Glomerular endothelial cell (primary cell): ENCODE data around the gene MKNK2.

- RAMPAGE, long total RNA = no peak
Measured at GRCh38 chr19:1883052-1883688, 2.1 kb downstream of the ABHD17A start.

DNA sequence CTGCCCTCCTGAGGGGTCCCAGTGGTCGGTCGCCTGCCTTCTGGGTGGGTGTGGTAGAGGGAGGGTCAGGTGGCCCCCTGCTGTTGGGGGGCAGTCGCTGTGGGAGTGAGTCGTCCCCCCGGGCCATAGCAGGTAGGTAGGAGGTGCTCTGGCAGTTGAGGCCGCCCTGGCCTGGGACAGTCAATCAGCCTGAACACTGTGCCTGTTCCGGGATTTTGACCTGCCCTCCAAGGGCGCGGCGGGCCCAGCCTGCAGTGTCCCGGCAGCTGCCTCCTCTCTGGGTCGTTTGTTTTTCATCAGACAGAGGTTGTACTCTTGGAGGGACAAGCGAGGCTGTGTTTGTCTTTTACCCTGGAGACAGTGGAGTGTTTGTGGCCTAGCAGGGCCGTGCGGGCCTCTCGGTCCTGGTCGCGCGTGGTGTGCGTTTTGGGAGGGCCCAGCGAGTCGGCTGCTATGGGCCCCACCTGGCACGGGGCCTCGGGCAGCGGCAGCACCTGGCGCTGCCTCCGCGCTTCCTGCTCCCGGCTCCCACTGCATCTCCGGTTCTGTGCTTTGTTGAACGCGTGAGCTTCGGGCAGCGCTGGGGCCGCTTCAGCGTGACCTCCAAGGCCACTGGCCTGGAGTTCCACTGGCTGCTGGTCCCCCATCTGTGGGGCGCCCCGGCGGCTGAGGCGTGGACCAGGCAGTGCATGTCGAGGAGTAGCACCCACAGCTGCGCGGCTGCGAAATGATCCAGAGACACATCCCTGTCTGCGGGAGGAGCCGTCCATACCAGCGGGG, 2.7 kb downstream of the ADAT3 start:
- RAMPAGE, long total RNA = no peak

- RAMPAGE, long total RNA = no peak
Measured at GRCh38 chr19:1942325-1942950, 1.5 kb downstream of the CSNK1G2 start.

DNA sequence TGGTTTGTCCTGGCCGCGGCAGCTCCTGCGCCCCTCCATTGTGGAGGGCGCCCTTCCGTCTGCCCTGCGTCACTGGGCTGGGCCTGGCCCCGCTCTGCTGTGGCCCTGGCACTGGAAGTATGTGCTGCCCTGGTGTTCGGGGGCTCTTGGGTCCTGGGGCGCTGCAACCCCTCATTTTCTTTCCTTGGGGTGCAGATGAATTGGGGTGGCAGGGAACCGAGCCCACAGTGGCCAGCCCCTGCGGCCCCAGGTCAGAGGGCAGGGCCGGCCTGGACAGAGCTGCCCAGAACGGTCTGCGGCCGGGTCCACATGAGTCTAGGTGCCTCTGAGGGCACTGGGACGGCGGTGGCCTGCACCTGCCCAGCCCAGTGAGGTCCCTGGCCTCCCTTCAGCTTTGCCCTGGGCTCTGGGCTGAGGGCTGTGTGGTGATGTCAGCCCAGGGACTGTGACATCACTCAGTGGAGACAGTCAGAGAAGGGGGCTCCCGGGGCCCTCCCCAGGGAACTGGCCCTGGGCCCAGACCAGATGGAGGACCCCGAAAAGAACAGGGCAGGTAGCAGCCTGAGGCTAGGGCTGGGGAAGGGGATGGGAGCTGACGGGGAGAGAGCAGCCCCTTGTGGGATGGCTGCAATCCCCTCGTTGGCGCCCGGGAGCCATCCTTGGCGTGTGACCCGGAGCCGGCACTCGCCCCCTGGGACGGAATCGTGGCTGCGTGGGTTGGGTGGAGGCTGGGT, 13.4 kb downstream of the CSNK1G2 start:
- RAMPAGE, long total RNA = no peak

- RAMPAGE, long total RNA = no peak
Measured at GRCh38 chr19:2048928-2049372, 2.1 kb downstream of the MKNK2 start.

GRCh38 chr19:2050519-2051080, 444 bp downstream of the MKNK2 start:
- RAMPAGE, long total RNA = no peak

DNA sequence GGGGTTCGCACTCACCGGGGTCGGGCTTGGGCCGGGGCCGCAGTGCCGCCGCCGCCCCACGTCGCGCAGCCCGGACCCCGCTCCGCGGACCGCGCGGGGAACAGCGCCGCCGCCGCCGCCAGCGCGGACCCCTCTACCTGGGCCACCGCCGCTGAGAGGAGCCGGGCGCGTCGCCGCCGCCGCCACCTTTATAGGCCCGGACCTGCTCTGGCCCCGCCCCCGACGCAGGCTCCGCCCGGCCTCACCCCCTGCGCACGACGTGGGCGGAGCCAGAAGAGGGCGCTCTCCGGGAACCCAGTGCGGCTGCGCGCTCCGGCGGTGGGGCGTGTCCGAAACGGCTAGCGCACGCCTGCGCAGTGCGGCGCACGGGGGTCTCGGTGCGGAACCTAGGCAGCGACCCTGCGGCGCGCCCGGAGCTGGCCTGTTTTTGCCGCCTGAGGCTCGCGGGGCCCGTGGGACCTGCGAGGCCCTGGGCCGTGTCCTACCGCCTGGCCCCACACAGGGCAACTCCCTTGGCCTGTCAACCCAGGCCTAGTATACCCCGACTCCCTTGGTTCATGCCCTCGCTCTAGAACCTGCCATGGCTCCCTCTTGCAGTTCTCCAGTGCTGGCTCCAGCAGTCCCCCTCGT, at the start of gene MKNK2:
Gene MKNK2 (minus strand): TSS at position 164 of the 630 bp plus-strand sequence.
- RAMPAGE, long total RNA = no peak

GRCh38 chr19:2075115-2075511, 21.0 kb downstream of the MOB3A start:
- RAMPAGE, long total RNA = no peak

DNA sequence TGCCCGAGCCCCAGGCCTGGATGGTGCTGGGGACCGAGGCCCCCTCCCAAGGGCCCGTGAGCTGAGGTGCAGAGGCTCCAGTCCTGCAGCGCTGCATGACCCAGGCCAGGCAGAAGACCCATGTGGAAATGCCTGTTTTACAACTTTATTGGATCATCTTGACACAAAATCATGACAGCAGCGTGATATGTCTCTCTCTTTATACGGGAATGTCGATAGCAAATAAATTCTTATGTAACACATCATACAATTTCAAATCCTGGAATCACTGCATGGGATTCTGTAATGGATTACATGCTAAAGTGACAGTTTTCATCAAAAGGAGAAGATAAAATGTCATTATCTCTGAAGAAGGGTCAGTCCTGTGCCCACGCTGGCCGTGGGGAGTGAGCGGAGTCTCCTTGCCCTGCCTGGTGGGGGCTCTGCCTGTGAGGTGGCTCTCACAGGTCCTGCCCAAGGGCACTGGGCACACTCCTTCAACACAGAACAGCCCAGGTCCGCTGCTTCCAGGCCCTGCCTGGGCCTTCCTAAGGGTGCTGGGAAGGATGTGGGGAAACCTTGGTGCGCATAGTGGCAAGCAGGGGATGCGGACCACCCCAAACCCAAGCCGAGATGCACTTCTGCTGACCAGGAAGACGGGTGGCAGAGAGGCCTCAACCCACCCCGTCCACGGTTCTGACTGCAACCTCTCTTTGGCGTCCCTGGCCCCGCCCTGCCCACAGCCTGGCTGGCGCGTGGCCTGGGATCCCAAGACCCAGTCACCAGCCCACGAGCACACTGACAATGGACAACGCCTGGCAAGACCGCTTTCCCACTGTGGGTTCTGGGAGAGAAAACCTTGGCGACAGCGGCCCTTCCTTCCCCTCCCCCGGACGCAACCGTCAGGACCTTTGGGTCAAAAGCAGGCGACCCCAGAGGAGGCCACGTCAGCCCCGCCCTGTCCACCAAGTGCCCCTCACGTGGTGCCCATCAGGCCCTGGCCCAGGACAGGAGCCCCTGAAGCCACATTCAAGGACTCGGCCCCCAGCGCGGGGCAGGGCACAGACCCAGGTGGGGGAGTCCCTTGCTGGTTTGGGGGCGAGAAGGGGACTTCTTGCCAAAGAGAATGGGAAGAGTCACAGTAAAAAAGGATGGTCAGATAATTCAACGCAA, 4.5 kb downstream of the IZUMO4 start:
- RAMPAGE, long total RNA = no peak

GRCh38 chr19:2112696-2113353, 16.1 kb downstream of the IZUMO4 start:
- RAMPAGE, long total RNA = no peak

DNA sequence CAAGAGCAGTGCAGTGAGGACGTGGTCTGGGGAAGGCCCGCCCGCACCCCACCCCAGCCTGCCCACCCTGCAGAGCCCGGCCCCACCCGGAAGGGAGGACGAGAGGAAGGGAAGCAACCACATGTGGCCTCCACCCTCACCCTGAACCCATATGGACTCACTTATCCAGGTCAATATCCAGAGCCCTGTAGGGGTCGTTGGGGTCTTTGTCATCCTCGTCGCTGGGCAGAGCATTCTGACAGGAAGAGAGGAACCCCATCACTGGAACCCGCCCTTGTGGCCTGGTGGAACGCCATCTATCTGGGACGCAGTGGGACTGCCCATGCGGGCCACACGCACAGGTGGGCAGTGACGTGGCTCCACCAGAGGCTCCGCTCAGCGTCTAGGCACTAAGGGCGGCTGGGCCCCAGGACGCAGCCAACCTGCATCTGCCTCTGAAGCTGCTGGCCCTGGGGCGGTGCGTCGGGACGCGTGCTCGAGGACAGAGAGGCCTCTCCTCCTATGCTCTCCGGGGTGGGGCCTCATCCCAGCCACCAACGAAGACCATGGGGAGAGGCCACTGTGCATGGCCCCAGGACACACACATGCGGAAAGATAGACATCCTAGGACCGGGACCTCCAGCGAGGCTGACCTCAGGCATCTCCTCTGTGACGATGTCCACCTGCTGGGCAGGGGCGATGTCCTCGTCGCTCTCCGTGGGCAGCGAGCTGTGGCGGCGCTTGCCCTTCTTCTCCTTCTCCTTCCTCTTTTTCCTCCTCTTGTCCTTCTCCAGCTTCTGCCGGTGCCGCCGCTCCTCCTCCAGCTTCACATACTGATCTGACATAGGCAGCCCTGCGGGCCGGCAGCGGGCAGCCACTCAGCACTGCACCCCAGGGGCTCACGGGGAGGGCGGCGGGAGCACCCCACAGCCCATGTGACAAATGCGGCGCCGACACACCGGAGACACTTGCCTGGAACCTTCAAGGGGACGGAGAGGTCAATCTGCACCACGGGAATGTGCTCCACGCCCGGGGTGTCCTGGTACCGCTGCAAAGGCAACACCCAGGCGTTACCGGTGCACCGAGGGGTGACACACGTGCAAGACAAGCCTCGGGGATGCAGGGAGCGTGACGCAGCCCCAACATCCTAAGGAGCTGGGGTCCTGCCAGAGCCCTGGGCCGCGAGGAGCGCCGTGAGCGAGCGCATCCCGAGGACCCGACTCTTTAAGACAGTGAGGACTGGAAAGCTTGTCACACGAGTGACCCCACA, 18.3 kb downstream of the IZUMO4 start:
- RAMPAGE, long total RNA = no peak

DNA sequence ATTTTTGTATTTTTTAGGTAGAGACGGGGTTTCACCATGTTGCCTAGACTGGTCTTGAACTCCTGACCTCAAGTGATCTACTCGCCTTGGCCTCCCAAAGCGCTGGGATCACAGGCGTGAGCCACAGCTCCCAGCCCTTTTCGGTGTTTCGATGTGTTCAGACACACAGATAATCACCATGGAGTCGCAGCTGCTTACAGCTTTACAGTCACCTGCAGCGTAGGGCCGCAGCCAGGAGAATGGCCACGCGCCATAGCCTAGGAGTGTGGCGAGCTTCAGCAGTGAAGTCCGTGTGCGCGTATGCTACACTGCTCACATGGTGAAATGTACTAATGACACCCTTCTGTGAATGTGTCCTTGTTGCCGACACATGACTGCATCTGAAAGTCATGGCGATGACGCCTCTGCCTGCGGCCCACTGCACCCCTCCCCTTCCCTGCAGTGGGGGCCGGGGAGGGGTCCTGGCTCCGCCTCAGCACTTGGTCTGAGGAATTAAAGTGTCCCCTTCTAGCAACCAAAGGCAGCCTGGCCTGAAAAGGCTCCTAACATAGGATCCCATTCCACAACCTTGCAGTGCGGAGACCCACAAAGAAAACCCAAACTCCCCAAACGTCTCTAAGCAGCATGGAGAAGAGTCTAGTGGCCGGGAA, 23.6 kb downstream of the AP3D1 start:
- RAMPAGE, long total RNA = no peak

- RAMPAGE, long total RNA = no peak
Measured at GRCh38 chr19:2167755-2168822, 4.4 kb downstream of the DOT1L start.

DNA sequence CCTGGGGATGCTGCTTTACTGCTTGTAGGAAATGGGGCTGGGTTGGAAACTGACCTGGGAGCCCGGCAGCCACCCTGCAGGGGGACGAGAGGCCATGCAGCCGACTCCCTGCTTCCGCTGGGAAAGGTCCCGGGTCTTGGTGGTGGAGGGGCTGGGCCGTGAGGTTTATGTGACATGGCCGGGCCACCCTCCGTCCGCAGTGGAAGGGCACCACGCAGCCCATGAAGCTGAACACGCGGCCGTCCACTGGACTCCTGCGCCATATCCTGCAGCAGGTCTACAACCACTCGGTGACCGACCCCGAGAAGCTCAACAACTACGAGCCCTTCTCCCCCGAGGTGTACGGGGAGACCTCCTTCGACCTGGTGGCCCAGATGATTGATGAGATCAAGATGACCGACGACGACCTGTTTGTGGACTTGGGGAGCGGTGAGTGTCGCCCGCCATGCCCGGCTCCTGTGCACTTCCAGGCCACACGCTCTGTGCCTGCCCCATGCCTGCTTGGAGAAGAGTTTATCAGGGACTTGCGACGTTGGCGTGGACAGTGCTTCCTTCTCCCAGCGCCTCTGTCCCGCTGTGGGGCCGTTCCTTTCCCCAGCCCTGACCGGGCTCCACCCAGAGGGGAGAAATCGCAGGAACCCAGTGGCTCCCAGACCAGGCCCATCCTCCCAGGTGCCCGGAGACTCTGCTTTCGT, 27.2 kb downstream of the DOT1L start:
- RAMPAGE, long total RNA = no peak

DNA sequence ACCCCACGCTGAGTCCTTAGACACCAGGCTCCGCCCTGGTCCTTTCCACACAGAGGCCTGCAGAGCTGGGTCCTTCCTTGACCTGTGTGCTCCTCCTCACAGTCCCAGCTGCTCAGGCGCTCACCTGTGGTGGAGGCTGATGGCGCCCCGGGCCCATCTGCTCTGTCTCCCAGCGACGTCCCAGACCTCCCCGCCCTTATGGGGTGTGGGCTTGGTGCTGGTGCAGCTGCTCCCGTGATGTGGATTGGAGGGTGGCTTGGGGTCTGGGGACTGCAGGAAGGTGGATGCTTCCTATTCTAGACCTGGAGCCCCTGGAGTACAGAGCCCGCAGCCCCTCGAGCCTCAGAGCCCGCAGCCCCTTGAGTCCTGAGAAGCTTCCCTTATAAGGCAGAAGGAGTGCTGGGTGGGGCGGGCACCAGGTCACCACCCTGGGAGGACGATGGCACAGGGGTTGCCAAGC, 31.6 kb downstream of the DOT1L start:
- RAMPAGE, long total RNA = no peak

GRCh38 chr19:2199852-2200557, 36.1 kb downstream of the PLEKHJ1 start:
- RAMPAGE, long total RNA = no peak

DNA sequence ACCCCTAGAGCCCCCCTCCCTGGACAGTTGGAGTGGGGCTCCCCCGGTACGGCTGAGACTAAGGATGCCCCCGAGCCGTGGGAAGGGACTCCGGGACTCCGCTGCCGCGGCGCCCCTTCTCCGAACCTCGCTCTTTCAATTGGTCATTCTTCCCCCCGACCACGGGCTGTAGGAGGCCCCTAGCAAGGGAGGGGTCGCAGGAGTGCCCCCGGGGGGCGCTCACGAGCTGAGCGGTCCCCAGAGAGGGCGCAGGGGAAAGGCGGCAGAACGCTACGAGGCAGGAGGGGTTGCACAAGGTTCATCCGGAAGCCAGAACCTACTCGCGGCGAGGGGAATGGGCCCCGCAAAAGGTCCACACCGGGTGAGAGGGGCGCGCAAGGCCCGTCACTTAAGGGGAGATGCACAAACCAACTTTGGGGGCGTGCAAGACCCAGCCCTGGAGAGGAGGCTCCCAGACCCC, 3.1 kb downstream of the JSRP1 start:
- RAMPAGE, long total RNA = no peak

GRCh38 chr19:2275740-2276645, 6.0 kb downstream of the PEAK3 start:
- RAMPAGE, long total RNA = no peak

- RAMPAGE, long total RNA = no peak
Measured at GRCh38 chr19:2289042-2290404, 7.5 kb upstream of the PEAK3 start.

DNA sequence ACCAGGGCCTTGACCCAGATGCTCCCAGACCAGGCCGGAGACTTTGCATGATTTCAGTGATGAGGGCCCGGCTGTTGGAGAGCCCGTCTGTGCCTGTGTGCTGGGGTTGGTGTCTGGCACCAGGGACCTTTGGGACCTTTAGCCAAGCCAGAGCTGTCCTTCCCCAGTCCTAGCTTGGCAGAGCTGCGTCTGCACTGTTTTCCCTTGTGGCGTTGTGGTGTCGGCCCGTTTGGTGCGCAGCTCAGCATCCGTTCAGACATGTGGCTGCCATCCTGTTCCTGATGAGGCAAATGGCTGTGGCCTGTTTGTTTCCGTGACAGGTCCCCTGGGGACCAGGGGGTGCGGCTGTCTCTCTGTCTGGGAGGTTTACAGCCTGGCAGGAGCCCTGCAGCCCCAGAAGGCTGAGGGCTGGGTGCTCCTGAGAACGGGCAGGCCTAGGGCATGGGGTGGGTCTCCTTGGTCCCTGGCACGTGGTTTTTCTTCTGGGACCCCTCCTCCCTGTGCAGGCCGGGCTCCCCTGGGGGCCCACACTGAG, 3.8 kb downstream of the SPPL2B start:
- RAMPAGE, long total RNA = no peak